ENCODE data around the gene ADAM11.

DNA sequence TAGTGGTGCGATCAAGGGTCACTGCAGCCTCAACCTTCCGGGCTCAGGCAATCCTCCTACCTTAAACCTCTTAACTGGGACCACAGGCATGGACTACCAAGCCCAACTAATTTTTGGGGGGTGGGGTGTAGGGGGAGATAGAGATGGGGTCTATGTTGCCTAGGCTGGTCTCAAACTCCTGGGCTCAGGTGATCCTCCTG lies 41.6 kb downstream of the GPATCH8 start:
- RRBS, 2 experiments = no CpG with 5 or more reads among the region's 2 CpGs

- RRBS, 2 experiments = no CpG with 5 or more reads among the region's 6 CpGs
These were observed 799 bp downstream of the CCDC43 start for GRCh38 chr17:44688724-44689229.

- RRBS, 2 experiments = 1 to 7% methylated on average over 27 of the region's 59 CpGs
These were observed at the start of gene ADAM11 for GRCh38 chr17:44758667-44759129. Gene ADAM11, plus strand, starts transcription at chr17:44758988.

GRCh38 chr17:44775567-44776606 lies 17.1 kb downstream of the ADAM11 start:
- RRBS, 2 experiments = 2 to 5% methylated on average over 6 of the region's 62 CpGs

- RRBS, 2 experiments = no CpG with 5 or more reads among the region's 12 CpGs
These were observed 34.2 kb downstream of the ADAM11 start for GRCh38 chr17:44793038-44793413.

DNA sequence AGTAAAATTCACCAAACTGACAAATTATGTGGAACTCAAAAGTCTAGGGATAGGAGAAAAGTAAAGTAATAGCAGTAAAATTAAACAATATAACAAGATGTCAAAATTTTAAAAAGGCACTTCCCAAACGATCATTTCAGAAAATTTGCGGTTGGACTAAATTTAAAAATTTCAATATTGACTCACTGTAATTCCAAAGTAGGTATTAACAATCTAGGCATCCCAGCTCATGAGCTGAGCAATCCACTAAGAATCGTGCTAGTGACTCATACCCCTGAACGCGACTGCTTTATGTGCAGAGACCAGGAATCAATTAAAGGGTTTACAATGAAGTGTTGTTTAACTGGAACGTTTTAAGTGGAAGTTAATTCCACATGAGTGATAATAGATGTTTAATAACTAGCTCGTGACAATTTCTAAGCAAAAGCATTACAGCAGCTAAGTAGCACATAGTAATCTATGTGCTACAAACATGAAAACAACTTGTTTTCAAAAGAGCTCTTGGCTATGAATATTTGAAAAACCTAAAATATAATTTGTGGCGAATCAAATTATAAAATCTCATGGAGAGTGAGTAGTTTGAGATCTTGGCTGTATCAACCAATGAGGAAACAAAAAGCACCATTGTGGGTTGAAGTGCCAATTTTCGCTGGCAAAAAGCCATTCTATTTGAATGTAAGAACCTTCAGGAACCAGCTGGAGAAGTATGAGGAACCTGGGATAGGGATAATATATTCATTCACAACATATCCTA lies 9.4 kb downstream of the GJC1 start:
- RRBS, 2 experiments = no CpG with 5 or more reads among the region's 9 CpGs

DNA sequence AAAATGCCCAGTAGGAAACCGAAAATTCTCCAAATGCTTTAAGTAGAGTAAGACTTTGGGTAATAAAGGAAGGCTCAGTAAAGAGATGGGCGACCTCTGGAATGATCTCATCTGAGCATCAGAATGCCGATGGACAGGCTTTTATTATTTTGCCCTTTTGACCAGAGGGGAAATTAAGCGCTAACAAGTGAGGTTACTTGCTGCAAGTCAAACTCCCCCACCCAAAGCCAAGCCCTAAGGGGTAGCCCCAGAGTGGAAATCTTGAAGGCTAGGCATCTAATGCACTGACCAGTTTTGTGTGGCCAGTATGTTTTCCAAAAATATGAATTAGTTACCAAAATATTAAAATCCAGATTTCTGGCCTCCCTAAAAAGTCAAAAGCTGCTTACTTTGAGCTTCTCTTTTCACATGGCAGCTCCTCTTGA lies 877 bp upstream of the GJC1 start:
- RRBS, 2 experiments = no CpG with 5 or more reads among the region's 4 CpGs

- RRBS, 2 experiments = no CpG with 5 or more reads among the region's 7 CpGs
These were observed 1.2 kb downstream of the HIGD1B start for GRCh38 chr17:44848853-44849275.

DNA sequence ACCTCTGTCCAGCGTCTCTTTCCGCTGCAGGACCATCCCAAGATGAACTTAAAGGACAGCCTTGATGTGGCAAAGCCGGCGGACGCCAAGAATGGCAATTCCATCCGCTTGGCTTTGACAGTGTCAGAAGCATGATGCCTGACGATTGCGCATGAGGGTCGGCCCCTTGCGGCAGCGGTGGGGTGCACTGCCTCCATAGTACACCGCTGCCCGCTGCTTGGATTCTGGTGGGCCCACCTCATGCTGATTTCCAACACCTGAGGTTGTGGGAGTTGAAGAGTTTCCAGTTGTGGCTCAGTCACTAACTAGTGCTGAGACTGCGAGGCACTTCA lies 505 bp upstream of the KIF18B start:
- RRBS, 2 experiments = no CpG with 5 or more reads among the region's 14 CpGs

DNA sequence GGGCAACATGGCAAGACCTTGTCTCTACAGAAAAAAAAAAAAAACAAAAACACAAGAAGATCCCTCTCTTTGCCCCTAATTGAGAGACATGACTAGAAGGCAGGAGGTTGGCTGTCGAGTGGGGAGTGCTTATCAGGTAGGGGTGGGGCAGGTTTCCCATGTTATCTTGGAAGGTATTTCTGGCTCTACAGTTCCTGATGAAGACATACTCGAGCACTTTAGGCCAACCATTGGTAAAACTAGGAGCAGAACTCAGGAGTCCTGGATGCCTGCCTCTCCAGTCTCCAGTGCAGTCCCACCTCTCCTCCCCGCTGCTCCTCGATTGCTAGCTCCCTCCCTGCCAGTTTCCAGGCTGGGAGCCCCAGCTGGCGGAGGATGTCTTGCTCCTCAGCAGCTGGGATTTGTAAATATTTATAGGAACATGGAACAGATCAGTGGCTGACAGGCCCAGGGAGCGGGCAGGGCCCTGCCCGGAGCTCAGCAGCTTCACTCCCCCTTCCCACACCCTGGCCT lies 11.3 kb upstream of the C1QL1 start:
- RRBS, 2 experiments = 37 to 71% methylated on average over 1 of the region's 7 CpGs

- RRBS, 2 experiments = no CpG with 5 or more reads among the region's 2 CpGs
These were observed 26.2 kb downstream of the NMT1 start for GRCh38 chr17:45087178-45087920.

- RRBS, 2 experiments = no CpG with 5 or more reads among the region's 16 CpGs
These were observed 14.4 kb downstream of the PLCD3 start for GRCh38 chr17:45117802-45118405.

DNA sequence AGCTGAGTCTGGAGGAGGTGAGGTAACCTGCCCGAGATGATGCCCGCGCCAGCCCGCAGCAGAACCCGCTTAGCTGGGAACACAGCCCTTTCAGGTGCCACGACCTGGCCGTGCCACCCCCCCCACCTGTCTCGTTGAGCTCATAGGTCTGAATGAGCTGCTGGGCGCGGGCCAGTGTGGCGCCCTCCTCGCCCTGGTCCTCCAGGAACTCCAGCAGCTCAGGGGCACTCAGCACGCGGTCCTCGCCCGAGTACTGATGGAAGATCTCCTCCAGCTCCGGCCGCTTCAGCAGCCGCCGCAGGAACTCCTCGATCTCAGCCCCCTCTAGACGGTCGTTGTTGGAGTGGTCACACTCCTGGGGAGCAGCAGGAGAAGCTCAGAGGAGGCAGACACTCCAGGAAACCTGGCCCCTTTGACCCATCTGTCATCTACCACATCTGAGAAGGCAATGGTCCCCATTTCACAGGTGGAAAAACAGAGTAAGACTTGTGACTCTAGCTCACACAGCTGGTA lies 13.6 kb downstream of the PLCD3 start:
- RRBS, 2 experiments = no CpG with 5 or more reads among the region's 23 CpGs

- RRBS, 2 experiments = no CpG with 5 or more reads among the region's 10 CpGs
These were observed 3.3 kb downstream of the HEXIM1 start for GRCh38 chr17:45151229-45152357.

- RRBS, 2 experiments = no CpG with 5 or more reads among the region's 1 CpG
These were observed 3.3 kb upstream of the HEXIM2 start for GRCh38 chr17:45158397-45158793.

GRCh38 chr17:45170788-45171830 lies 9.4 kb downstream of the HEXIM2 start:
- RRBS, 2 experiments = no CpG with 5 or more reads among the region's 17 CpGs

DNA sequence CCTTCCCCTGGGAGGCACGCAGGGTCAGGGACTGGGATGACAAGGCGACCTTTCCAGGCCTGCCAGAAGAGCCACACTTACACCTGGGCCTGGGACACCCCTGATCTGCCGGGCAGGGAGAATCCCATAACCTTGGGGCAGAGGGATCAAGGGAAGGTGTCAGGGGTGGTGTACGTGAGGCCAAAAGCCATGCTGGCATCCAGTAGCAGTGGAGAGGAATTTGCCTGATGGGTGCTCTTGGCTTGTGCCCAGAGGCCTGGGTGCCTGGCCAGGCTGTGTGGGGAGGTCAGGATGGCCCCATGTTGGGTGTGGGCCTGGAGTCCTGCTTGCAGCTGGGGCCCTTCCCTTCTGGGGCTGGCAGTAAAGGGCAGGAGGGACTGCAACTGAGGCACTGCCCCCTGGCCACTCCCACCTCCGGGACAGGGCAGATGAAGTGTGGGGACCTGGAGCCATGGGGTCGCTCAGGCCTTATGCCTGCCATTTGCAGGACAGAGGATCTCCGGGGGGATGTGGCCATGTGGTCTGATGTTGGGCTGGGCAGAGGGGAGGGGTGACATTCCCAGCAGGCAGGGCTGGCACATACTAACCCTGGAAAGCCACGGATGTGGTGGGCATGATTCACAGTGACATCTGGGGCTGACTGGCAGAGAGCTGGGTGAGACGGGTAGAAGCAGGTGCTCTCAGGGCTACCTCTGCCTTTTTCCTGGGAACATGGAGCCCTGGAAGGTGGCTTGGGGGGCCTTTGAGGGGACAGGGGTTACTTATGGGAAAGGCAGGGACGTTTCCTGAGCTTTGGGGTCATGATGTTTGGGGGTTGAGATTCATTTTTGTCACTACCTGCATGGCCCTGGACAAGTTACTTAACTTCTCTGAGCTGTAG lies 3.5 kb downstream of the FMNL1 start:
- RRBS, 2 experiments = 5 to 20% methylated on average over 2 of the region's 10 CpGs

DNA sequence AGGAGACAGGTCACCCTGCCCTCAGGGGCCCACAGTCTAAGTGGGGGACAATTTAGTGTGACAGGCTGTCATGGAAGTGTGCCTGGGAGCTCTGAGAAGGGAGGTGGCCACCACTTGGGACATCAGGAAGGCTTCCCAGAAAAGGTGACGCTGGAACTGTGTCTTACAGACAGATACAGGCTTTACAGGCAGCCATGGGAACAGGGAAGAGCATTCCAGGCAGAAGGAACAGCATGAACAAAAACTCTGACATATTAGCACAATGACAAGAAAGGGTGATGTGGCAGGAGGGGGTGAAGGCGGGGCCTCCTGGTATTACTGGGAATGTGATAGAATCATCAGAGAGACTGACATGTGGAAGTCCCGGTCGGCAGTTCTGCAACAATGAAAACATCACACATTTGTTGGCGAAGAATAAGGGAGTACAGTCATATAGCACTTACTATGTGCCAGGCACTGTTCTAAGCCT lies 13.5 kb downstream of the FMNL1 start:
- RRBS, 2 experiments = no CpG with 5 or more reads among the region's 5 CpGs

GRCh38 chr17:45246836-45247300 lies 15.0 kb downstream of the SPATA32 start:
- RRBS, 2 experiments = no CpG with 5 or more reads among the region's 25 CpGs

- RRBS, 2 experiments = no CpG with 5 or more reads among the region's 17 CpGs
These were observed 5.5 kb downstream of the SPATA32 start for GRCh38 chr17:45256119-45257038.